ENCODE data around the genes FBXL19, SETD1A and PRSS53.

GRCh38 chr16:30659595-30660533 is 1.6 kb downstream of the FBRS start:
- PRO-cap = unidirectional peak, minus-strand start at chr16:30659989

GRCh38 chr16:30668593-30669237 is 10.5 kb downstream of the FBRS start:
- PRO-cap = no peak

- PRO-cap = bidirectional peak, plus-strand start at chr16:30698196, minus-strand start at chr16:30698189; bidirectional peak, plus-strand start at chr16:30698454, minus-strand start at chr16:30698471; bidirectional peak, plus-strand start at chr16:30698633, minus-strand start at chr16:30698643; bidirectional peak, plus-strand start at chr16:30698788, minus-strand start at chr16:30698706
Measured at GRCh38 chr16:30697767-30698930, 822 bp upstream of the SRCAP start.

DNA sequence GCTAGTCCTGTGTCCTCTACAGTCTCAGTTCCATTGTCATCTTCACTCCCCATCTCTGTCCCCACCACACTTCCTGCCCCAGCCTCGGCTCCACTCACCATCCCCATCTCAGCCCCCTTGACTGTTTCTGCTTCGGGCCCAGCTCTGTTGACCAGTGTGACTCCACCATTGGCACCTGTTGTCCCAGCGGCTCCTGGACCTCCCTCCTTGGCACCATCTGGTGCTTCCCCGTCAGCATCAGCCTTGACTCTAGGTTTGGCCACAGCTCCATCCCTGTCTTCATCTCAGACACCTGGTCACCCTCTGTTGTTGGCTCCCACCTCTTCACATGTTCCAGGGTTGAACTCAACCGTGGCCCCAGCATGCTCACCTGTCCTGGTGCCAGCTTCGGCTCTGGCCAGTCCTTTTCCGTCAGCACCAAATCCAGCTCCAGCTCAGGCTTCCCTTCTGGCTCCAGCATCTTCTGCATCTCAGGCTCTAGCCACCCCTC is 16.7 kb upstream of the TMEM265 start:
- PRO-cap = no peak

- PRO-cap = bidirectional peak, plus-strand start at chr16:30875067, minus-strand start at chr16:30874848
Measured at GRCh38 chr16:30874462-30875129, 19.3 kb downstream of the BCL7C start.

DNA sequence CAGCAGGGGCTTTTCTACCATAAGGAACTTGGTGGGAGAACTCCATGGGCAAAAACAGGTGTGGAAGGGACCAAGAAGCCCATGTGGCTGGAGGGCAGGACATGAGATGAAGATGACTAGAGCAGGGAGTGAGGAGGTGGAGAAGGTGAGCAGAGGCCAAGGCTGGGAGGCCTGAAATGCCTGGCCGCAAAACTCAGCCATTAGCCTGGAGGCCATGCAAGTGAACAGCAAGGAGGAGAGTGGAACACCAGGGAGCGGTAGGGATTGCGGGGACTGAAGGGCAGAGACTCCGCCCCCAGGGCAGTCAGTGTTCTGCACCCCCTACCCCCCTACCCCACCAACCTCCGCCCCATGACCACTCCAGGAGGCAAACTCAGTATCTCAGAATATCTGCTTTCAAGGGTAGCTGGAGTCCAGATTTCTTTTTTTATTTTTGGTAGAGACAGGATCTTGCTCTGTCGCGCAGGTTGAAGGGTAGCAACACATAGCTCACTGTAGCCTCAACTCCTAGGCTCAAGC is 17.0 kb downstream of the BCL7C start:
- PRO-cap = no peak

DNA sequence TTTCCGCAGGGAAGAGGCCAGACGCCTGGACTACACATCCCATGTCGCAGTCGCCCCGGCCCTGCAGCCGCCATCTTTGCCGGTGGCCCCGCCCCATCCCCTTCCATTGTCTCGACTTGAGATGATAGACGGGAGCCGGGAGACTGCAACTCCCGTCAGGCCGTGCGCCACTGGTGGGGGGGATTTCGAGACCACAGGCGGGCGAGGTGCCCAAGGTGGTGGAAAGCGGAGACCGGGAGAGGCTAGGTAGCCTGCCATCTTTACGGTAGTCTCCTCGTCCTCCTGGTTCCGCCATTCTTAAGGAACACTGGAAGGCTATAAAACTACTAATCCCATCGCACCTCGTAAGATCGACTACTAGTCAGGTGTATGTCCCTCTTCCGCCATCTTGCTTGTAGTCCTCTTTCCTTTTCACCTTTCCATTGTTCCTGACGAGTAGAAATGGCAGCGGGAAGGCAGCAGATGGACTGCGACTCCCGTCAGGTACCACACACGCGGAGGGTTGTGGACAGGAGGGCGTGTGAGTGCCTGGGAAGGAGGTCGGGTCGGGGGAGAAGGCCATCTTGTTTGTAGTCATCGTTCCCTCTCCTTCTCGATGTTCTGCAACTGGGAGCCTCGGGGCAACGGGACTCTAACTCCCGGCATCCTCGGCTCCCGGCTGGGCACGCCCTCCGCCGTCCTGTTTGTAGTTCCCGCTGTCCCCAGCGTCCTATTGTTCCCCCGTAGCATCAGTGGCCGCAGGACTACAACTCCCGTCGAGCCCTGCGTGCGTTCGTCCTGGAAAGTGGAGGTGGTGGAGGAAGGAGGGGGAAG is 496 bp upstream of the FBXL19 start:
- PRO-cap = bidirectional peak, plus-strand start at position 170 of the sequence, minus-strand start outside the sequence; bidirectional peak, plus-strand start at position 489 of the sequence, minus-strand start at position 299 of the sequence; bidirectional peak, plus-strand start outside the sequence, minus-strand start at position 597 of the sequence

DNA sequence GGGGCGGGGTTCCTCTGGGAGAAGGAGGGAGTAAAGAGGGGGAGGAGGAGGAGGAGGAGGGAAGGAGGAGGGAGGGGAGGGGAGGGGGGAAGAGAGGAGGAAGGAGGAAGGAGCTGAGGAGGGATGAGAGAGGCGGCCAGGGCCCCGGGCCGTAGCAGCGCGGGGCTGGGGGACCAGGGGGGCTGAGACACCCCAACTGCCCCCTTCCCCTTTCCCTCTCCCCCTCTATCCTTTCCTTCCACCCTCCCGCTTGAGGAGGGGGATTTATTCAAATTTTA is at the start of gene FBXL19:
FBXL19 (plus strand) TSS at position 90 of the 278 bp plus-strand sequence.
- PRO-cap = bidirectional peak, plus-strand start at position 90 of the sequence, minus-strand start outside the sequence

GRCh38 chr16:30925526-30926071 is 2.2 kb downstream of the FBXL19 start:
- PRO-cap = no peak

DNA sequence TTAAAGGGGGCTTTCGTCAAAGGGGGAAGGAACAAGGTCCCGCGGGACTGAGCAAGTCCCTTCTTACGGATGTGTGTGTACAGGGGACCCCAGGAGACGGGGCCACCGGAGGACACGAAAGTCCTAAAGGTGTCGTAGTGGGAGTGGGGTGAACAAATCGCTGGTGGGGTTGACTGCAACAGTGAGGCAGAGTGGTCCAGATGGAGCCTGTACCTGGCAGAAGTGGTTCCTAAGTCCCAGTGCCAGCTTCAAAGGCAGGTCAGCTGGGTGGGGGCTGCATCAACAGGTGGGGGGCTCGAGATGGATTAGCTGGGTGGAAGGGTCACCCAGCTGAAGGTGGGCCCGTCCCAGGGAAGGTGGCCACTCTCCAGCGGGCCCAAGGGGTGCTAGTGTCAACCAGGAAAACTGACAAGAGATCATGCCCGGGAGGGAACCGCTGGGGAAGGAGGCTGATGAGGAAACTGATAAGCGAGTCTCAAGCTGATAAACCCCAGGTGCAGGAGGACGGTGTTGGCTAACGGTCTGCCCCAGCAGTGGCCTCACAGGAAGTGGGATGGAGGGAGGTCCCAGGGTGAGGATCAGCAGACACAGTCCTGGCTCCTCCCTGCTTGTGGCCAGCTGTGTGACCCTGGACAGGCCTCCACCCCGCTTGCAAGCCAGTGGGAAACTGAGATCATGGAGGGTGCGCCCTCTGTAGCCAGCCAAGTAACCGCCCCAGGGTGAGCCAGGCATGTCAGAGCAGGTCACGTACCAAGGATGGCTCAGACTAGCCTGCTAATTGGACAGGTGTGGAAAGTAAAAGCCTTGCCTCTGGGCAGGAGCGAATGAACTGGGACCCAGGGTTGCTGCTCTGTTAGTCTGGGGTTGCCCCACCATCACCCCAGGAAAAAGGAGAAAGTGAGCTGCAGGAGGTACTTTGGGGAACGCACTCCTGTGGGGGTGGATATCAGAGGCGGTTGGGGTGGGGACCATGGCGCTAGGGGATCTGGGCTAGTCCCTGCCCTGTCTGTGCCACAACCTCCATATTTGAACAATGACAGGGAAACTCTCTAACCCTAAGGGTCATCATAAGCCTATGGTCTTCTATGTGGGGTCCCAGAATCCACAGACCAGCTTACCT is 1.1 kb downstream of the ORAI3 start:
- PRO-cap = bidirectional peak, plus-strand start at position 827 of the sequence, minus-strand start at position 669 of the sequence

DNA sequence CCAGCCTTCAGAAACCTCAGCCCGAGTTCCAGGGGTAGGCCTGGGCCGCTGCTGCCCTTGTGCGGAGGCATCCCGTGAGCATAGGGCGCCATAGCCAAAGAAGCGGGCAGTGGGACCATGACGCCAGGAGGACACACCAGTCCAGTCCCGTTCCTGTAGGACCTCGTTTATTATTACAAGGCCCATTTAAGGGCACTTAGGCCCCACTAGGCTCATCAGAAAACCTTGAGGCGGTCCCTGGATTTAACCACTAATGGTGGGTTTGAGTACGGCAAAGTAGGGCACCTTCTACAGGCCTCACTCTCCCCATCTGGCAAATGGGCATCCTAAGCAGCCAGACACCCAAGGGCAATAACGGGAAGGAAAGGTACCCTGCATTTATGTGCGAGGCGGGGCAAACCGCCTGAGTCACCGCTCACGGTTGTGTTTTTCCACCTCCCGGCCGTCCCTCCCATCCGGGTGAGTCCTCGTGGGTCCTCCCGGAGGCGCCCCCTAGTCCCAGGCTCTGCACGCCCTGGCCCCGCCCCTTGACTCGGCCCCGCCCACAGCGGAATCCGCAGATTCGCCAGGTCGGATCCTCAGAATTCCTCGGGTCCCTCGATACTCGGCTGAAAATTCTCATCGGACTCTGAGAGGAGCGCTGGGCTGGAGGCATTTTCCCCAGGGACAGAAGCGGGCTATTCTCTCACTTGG is 688 bp upstream of the SETD1A start:
- PRO-cap = bidirectional peak, plus-strand start at position 550 of the sequence, minus-strand start at position 353 of the sequence

- PRO-cap = bidirectional peak, plus-strand start at chr16:30957970, minus-strand start at chr16:30957644
Measured at GRCh38 chr16:30957413-30957904, at the start of gene SETD1A. TSS of gene SETD1A (plus strand) at chr16:30957754.

GRCh38 chr16:30969196-30970140 is 11.9 kb downstream of the SETD1A start:
- PRO-cap = no peak

DNA sequence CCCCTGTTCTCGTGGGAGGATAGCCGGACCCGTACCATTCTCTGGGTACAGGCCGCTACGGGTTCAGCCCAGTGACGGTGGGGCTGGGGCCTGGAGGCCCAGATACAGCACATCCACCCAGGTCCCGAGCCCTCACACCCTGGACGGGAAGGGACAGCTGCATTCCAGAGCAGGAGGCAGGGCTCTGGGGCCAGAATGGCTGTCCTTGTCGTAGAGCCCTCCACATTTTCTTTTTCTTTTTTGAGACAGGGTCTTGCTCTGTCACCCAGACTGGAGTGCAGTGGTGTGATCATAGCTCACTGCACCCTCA is 3.1 kb downstream of the HSD3B7 start:
- PRO-cap = no peak

DNA sequence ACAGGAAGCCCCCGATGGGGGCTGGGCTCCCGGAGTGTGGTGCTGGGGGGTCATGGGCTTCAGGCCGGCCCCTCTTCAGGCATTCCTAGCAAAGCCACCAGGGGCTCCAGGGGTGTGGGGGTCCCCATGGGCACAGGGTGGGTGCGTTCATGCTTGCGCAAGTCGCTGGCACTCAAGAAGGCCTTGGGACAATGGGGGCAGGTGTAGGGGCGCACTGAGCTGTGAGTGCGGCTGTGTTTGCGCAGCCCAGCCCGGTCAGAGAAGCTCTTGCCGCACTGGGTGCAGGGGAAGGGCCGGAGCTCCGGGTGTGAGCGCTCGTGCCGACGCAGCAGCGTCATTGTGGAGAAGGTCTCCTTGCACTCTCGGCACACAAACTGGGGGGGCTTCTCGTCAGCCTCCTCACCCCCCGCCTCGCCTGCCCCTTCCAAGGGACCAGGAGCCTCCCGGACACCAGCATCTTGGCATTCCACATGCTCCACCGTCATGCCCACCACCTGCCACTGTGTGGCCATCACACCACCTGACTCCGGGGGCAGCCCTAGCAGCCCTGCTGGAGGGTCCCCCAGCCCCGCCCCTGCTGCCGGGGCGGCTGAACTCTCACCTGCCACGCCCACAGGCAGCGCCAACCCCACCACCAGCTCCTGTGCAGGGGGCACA is 12.9 kb downstream of the ZNF668 start:
- PRO-cap = no peak

DNA sequence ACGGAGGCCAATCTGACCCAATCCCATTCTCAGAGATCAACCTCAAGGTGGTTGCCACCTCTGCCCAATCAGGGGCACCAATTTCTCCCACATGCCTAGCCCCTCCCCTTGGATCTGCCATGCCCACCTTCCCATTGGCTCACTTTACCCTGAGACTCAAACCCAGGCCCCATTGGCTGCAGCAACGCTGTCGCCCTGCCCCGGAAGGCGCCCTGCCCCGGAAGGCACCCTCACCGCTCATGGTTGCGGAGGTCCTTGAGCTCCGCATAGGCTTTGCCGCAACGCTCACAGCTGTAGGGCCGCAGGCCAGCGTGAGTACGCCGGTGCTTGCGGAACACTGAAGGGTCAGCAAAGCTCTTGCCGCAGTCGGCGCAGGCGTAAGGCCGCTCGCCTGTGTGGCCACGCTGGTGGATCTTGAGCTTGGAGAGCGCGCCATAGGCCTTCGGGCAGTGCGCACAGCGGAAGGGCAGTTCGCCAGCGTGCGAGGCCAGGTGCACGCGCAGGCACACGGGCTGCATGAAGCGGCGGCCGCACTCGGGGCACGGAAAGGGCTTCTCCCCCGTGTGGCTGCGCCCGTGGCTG is 10.4 kb downstream of the ZNF668 start:
- PRO-cap = no peak

DNA sequence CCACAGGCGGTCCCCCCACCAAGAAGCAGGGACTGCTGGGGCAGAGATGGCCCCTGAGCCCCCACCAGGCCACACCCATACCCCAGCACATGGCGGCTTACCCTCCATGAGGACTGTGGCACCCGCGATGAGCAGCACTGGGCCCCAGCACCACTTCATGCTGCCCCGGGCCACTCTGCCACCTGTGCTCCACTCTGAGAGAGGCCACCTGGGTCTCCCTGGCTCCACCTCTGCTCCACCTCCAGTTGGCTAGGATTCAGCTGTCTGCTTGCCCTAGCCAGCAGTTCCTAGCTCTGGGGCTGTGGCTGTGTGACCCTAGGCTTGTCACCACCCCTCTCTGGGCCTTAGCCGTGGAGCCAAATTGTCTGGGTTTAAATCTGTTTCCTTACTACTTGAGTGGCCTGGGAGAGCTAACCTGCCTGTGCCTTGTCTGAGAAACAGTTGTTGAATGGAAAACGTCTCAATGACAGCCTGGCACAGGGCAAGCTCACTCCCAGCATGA is at the start of gene PRSS53:
PRSS53 (minus strand) TSS at position 293 of the 502 bp plus-strand sequence.
- PRO-cap = no peak

GRCh38 chr16:31129712-31130207 is 5.8 kb downstream of the PRSS8 start:
- PRO-cap = no peak

DNA sequence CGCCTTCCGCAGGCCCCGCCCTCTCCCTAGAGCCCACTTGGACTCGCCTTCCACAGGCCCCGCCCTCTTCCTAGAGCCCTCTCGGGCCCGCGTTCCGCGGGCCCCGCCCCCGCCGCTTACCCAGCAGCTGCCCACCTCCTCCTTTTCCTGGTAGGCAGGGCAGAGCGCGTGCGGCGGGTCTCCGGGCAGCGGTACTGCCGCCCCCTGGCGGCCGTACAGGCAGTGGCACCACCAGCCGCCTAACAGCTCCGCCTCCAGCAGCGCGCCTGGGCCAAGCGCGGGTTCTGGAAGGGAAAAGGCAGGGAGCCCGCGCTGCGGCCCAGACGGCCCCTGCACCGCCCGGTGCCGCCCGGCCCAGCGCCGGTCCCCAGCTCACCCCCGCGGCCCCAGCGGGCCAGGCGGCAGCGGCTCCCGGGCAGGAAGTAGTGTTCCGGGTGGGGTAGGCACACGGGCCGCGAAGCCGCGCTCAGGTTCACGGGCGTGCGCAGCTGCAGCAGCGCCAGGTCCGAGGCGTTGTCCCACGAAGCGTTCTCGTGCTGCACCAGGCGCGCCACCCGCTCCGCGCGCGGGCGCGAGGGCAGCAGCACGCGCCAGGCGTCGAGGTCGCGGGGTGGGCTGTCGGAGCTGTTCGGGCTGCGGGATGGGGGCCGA is 7.0 kb upstream of the PRSS8 start:
- PRO-cap = bidirectional peak, plus-strand start at position 148 of the sequence, minus-strand start outside the sequence

- PRO-cap = no peak
Measured at GRCh38 chr16:31147973-31148853, 1.7 kb downstream of the PRSS36 start.